ENCODE results near the gene PLB1.

DNA sequence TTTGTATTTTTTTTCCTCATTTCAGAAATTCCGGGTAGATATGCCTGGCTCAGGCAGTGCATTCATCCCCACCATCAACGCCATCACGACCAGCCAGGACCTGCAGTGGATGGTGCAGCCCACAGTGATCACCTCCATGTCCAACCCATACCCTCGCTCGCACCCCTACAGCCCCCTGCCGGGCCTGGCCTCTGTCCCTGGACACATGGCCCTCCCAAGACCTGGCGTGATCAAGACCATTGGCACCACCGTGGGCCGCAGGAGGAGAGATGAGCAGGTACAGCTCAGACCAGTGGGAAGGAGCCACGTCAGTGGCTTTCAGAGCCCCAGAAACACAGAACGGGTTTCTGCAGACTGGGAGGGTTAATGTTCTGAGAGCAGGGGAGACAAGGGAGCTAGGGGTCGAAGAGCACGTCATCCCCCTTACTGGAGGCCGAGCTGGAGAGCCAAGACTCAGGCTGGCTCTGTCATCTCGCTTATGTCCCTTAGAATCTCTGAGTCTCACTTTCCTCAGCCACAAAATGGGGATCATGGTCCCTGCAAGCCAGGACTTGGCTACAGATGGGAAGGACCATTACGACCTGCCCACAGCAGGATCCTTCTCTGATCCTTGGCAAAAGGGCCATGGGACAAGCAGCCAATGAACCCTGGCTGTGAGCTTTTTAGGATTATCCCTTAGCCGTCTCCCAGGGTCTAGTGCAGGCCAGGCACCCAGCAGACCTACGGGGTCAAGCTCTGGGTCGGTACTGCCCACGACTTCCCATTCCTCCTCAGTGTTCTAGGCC is 11.6 kb downstream of the FOSL2 start:
- PRO-cap = unidirectional peak, plus-strand start at position 372 of the sequence
- RAMPAGE, long total RNA, 4 experiments = no peak in any of the 4 experiments

DNA sequence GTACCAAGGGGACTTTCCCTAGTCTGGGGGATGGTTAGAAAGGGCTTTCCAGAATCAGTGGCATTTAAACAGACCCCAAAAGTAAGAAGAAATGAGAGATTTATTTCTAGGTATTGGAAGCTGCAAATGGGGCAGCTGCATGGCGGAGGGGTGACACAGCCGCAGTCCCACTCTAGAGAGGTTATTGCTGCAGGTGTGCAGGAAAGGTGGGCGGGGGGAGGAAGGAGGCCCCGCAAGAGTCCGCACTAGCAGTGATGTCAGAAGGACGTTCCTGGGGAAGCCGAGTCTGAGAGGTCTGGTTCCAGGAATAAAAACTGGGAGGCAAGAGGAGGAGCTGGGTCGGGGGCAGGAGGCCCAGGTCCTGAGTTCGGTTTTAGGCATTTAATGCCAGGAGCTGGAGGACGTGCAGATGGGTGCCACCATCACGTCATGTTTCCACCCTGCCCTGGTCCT is 30.5 kb downstream of the FOSL2 start:
- PRO-cap = no peak
- RAMPAGE, long total RNA, 4 experiments = no peak in any of the 4 experiments

DNA sequence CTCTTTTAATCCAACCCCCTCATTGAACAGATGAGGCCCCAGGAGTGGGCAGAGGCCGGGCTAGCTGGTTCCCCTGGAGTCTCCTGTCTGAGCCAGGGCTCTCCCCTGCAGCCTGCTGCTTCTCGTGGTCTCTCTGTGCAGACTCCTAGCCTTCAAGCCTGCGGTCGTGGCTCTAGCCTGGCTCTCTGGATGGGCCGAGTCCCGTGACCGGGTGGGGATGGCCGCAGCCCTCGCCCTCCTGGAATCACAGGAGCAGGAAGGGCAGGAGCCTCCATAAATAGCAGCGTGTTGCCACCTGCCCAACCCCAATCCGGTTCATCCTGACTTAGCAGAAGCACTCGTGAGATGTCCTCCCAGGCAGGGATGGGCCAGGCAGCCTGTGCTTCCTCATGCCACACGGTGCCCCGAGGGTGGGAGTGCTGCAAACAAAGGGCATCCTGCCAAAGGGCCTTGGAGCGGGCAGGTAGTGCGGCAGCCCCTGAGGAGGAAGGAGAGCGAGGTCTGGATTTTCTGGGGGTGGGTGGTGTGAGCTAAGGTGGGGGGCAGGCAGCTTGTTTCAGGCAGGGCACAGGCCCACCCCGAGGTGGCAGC is 43.9 kb downstream of the FOSL2 start:
- PRO-cap = no peak
- RAMPAGE, long total RNA, 4 experiments = no peak in any of the 4 experiments

GRCh38 chr2:28495709-28496398 is at the start of gene PLB1:
TSS of gene PLB1 (plus strand) at chr2:28496060.
- PRO-cap = no peak
- RAMPAGE, long total RNA, 4 experiments = no peak in any of the 4 experiments

GRCh38 chr2:28544044-28544296 is 48.1 kb downstream of the PLB1 start:
- PRO-cap = no peak
- RAMPAGE, long total RNA, 4 experiments = no peak in any of the 4 experiments

DNA sequence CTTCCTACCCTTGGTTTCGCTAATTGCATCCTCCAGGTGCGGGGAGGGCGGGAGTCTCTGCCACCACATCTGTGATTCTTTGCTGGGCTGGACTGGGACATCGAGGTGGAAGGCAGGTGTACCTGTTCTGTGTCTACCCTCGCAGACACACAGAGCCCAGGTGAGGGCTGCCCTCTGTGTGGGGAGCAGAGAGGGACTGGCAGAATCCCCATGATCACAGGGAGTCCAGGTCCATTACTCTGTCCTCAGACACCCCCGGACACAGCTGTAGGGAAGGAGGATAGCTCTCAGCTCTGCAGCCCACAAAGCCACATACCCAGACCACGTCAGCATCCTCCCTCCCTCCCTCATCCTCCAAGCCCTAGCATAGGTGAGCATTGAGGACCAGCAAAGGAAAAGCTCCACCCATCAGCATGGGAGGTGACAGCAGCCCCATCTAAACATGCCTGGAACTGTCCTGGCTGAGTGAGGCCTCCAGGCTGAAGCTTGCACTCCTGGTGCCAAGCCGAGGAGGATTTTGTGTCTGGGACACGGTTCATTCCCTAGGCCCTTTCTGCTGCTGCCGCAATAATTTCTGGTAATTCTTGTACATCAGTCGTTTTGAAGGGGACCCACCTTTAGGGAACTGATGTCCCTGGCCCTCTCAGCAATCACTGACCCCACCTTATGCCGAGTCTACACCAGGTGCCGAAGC is 49.9 kb downstream of the PLB1 start:
- PRO-cap = no peak
- RAMPAGE, long total RNA, 4 experiments = no peak in any of the 4 experiments

DNA sequence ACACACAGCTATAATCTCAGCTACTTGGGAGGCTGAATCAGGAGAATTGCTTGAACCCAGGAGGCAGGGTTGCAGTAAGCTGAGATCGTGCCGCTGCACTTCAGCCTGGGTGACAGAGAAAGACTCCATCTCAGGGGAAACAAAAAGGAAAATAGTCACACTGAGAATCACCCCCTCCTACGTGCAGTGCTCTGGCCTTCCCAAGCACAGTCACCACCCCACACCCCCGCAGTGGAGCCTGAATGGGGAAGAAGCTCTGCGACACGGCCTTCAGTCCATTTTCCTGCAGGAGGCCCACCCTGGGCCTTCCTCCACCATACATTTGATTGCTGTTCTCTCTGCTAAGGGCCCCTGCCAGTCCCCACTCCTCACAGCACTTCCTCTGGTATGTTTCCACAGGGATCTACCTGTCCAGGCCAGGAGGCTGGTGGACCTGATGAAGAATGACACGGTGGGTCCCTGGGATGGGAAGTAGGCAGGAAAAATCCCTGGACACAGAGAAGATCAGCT is 81.9 kb downstream of the PLB1 start:
- PRO-cap = no peak
- RAMPAGE, long total RNA, 4 experiments = no peak in any of the 4 experiments

DNA sequence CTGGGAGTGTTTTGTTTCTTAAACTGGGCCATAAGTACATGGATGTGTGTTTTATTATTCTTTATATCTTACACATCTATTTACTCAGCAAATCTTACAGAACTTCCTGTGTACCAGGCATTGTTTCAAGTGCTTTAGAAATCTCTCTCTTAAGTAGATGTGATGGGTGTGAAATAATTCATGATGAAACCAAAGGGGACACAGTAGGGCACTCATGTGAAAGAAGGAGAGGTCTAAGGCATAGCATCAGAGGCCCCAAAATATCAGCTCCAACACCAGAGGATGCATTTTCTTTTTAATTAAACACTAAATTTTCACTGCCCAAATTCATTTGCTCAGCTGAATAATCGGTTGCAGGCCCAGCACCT is 107.5 kb downstream of the PLB1 start:
- PRO-cap = unidirectional peak, plus-strand start at position 181 of the sequence
- RAMPAGE, long total RNA, 4 experiments = no peak in any of the 4 experiments

DNA sequence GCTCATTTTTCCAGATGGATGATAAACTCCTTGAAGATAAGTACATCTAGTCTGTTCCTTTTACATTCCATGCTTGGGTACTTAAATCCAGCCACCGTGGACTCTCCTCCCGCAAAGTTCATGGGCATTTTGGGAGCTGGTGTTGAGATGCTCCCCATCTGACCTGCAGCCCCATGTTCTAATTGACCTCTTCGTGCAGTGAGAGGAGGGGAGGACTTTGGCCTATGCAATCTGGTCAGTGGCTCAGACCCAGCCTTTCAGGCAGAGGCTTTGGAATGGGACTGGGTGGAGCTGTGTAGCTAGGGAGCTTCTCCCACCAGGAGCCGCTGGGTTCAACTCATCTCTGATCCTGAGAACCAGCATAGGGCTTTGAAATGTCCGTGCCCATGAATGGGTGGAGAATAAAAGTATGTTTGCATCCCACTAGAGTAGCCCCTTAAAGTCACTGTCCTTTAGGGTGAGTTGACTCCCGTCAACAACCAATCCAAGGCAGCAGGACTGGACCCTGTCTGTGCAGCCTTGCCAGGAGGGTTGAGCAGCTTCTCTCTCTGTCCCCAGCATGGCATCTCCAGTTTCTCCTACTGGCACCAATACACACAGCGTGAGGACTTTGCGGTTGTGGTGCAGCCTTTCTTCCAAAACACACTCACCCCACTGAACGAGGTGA is 120.0 kb upstream of the PPP1CB start:
- PRO-cap = no peak
- RAMPAGE, long total RNA, 4 experiments = no peak in any of the 4 experiments

- PRO-cap = no peak
- RAMPAGE, long total RNA, 4 experiments = no peak in any of the 4 experiments
Measured at GRCh38 chr2:28649420-28649896, 102.2 kb upstream of the PPP1CB start.

GRCh38 chr2:28680817-28681697 is 70.6 kb upstream of the PPP1CB start:
- PRO-cap = no peak
- RAMPAGE, long total RNA, 4 experiments = no peak in any of the 4 experiments

DNA sequence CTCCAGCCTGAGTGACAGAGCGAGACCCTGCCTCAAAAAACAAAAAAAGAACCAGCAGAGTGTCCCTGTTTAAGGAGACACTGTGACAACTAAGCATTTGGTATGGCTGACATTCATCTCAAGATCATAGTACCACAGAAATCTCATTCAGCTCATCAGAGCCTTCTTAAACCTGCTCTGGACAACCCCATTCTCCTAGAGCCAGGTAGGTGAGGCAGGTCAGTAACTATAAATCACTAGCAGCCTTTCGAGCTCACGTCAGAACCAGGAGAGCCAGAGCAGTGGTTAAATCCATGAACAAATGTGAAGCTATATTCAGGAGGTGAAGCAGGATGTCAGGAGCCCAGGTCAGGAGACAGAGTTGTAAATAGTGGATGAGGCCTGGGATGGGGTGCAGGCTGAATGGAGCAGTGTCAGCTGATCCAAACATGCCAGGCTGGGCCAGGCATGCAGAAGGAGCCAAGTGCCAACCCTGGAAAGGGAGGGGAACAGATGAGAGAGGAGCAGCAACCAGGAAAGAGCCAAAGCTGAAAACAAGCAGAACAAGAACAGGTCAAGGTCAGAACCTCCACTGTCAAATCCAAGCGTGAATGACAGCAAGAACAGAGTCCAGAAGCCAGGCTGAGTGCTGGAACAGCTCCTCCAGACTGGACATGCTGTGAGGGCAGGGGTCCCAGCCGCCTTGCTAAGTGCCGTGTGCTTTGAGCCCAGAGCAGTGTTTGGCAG is 49.4 kb upstream of the PPP1CB start:
- PRO-cap = bidirectional peak, plus-strand start at position 491 of the sequence, minus-strand start at position 287 of the sequence
- RAMPAGE, long total RNA, 4 experiments = no peak in any of the 4 experiments

- PRO-cap = no peak
- RAMPAGE, long total RNA, 4 experiments = no peak in any of the 4 experiments
Measured at GRCh38 chr2:28997121-28997609, 16.1 kb downstream of the TOGARAM2 start.

- PRO-cap = no peak
- RAMPAGE, long total RNA, 4 experiments = no peak in any of the 4 experiments
Measured at GRCh38 chr2:29010844-29011540, 29.9 kb downstream of the TOGARAM2 start.

GRCh38 chr2:29014622-29015630 is 33.8 kb downstream of the TOGARAM2 start:
- PRO-cap = no peak
- RAMPAGE, long total RNA, 4 experiments = no peak in any of the 4 experiments

DNA sequence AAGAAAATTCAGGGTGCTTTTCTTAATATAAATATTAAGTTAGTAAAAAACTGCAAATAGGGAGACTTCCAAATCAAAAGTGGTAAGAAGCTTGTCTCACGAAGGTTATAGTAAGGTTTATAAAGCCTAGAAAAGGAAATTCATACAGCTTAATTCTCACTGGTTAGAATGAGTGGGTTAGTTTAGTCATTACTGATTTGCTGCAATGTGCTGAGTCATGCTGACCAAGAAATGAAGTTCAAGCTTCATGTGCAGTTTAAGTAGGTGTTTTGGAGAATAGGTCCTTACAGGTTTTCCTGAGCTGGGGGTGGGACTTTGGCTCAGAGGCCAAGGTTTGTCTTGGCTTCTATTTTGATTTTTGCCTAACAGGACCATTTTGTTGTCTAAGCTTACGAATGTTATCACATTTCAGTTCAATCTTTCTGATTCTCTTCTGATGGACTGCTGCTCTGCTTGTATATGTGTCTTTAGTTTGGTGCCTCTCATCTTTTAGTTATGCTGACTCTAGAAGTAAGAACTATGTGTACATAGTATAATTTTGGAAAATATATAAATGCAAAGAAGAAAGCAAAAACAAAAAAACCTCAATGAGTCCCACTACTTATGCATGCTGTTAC is 15.1 kb downstream of the CLIP4 start:
- PRO-cap = unidirectional peak, minus-strand start at position 81 of the sequence
- RAMPAGE, long total RNA, 4 experiments = no peak in any of the 4 experiments

DNA sequence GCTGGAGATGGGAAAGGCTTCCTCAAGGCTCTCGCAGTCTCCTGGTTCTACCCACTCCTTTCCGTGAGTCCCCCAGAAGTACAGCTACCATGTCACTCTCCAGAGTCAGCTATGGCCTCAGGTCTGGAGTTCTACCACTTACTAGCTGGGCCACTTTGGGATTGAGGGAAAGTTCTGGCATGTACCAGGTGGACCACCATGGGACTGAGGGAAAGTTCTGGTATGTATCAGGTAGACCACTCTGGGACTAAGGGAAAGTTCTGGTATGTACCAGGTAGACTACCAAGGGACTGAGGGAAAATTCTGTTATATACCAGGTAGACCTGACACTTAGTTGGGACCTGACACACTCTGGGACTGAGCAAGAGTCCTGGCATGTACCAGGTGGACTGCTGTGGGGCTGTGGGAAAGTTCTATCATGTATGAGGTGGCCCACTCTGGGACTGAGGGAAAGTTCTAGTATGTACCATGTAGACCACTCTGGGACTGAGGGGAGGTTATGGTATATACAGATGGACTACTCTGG is 164.6 kb downstream of the CLIP4 start:
- PRO-cap = no peak
- RAMPAGE, long total RNA, 4 experiments = no peak in any of the 4 experiments

- PRO-cap = no peak
- RAMPAGE, long total RNA, 4 experiments = no peak in any of the 4 experiments
Measured at GRCh38 chr2:29475311-29475815, 360.1 kb downstream of the CLIP4 start.

GRCh38 chr2:30148168-30148546 is 1.4 kb downstream of the YPEL5 start:
- PRO-cap = no peak
- RAMPAGE, long total RNA, 4 experiments = no peak in any of the 4 experiments

GRCh38 chr2:30178664-30179164 is 31.9 kb downstream of the YPEL5 start:
- PRO-cap = bidirectional peak, plus-strand start at chr2:30178953, minus-strand start at chr2:30178843
- RAMPAGE, long total RNA, 4 experiments = no peak in any of the 4 experiments

All from esophagus muscularis mucosa (tissue), 4 donors.